Heart left ventricle (tissue), 7 donors: Measurements from ENCODE around the genes LTN1, KRTAP15-1 and KRTAP20-3.

GRCh38 chr21:27423011-27423535, 456.2 kb upstream of the ADAMTS5 start:
- PRO-cap, 6 experiments, result peak in 1 of 6 experiments; most common plus-strand start chr21:27423345 (in 1); most common minus-strand start chr21:27423212 (in 1)
- RAMPAGE, long total RNA, 2 experiments, result no peak in any of the 2 experiments
- RRBS, result no CpG with 5 or more reads among the region's 4 CpGs

DNA sequence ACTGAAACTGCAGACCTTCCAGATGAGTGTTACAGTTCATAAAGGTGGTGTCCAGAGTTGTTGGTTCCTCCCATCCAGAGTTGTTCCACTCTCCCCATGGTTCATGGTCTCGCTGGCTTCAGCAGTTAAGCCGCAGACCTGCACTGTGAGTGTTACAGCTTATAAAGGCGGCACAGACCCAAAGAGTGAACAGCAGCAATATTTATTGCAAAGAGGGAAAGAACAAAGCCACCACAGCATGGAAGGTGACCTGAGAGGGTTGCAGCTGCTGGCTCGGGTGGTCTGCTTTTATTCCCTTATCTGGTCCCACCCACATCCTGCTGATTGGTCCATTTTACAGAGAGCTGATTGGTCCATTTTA, 917.8 kb upstream of the ADAMTS5 start:
- PRO-cap, 6 experiments, result no peak in any of the 6 experiments
- RAMPAGE, long total RNA, 2 experiments, result no peak in any of the 2 experiments
- RRBS, result no CpG with 5 or more reads among the region's 4 CpGs

DNA sequence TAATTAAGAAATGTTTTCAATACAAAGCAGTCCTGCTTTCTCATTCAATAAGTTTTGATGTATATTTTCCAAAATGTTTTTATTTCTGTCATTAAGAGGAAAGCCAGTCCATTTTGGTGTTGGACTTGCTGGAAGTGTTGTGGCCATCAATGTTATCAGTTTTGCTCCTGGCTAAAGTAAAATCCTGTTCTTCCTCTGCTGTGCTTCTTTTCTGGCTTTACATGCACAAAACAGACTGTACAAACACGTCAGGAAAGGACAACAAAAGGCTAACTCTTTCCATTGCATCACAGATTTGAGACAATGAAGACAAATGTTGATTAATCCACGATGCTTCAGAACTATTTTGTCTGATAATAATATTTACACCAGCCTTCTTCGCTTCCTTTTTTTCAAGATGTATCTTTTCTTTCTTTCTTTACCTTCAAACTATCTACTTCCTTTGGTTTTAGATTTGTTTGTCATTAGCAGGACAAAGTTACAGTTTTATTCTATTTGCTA, 627.8 kb downstream of the N6AMT1 start:
- PRO-cap, 6 experiments, result no peak in any of the 6 experiments
- RAMPAGE, long total RNA, 2 experiments, result no peak in any of the 2 experiments
- RRBS, result no CpG with 5 or more reads among the region's 3 CpGs

DNA sequence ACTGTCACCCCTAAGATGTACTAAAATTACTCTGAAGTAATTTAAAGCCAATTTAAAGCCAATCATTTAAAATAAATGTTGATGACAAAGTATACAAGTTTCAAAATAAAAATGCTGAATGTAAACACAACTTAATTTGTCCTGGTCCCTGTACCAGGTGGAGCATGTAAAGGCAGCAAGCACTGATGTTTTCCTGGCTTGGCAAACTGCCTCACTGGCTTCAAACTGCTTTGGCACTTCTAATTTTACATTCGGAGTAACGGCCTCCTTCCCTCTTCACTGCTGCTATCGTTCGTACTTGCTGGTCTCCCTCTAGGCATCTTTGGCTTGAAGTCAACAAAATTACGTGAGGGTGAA, 180.5 kb downstream of the N6AMT1 start:
- PRO-cap, 6 experiments, result peak in 1 of 6 experiments; most common minus-strand start position 216 of the sequence (in 1)
- RAMPAGE, long total RNA, 2 experiments, result no peak in any of the 2 experiments
- RRBS, result no CpG with 5 or more reads among the region's 5 CpGs

- PRO-cap, 6 experiments, result no peak in any of the 6 experiments
- RAMPAGE, long total RNA, 2 experiments, result no peak in any of the 2 experiments
- RRBS, result no CpG with 5 or more reads among the region's 4 CpGs
Measured at GRCh38 chr21:28865809-28866284, 19.3 kb downstream of the N6AMT1 start.

GRCh38 chr21:28992519-28993298, at the start of gene LTN1:
Gene LTN1, minus strand, starts transcription at chr21:28992877.
- PRO-cap, 6 experiments, result peak in 6 of 6 experiments; most common plus-strand start chr21:28993103 (in 6); most common minus-strand start chr21:28992847 (in 4)
- RAMPAGE, long total RNA, 2 experiments, result start-site peak on the minus strand in 2 of 2 experiments, at chr21:28992820-28992880 at its widest, 540 to 694 reads per replicate
- RRBS, result 2% methylated on average over 16 of the region's 43 CpGs

GRCh38 chr21:29076646-29076866, 3.1 kb upstream of the CCT8 start:
- PRO-cap, 6 experiments, result peak in 5 of 6 experiments; most common minus-strand start chr21:29076808 (in 3)
- RAMPAGE, long total RNA, 2 experiments, result no peak in any of the 2 experiments
- RRBS, result no CpG with 5 or more reads among the region's 3 CpGs

DNA sequence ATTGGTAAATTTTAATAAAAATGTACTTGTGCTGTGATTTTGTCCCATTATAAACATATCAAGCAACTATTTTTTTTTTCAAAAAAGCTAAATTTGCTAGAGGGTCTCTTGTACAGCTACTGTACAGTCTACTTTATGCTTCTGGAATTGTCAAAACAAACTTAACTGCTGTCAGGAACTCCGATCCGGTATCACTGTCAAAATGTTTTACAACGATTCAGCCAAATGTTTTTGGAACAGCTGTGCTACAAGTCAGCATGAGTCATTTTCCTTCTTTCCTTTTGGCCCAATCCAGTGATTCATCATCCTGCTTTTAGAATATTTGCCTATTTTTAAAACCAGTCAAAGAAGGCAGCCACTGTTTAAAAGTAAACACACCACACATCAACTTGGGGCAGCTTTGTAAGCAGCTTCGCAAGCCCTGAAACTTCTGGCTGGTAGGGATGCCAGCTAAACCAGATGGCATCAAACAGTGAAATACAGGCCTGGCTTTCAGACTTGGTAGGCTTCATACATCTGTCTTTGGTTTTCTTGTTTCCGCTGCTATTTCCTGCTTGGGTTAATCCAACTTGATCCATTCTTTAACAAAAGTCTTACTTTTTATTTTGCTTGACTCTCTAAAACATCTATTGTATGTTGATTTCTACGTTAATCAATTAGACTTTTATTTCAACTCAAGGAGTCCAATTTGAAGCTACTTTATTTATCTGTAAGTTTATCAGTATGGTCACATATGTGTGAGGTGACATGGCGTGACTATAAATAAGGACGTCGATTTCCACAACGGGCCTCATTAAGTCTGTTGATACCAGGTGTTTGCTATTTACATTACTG, 15.0 kb downstream of the MAP3K7CL start:
- PRO-cap, 6 experiments, result peak in 2 of 6 experiments; most common plus-strand start position 329 of the sequence (in 1); most common minus-strand start position 204 of the sequence (in 2)
- RAMPAGE, long total RNA, 2 experiments, result start-site peak on the plus strand in 1 of 2 experiments, centred at position 382 of the sequence, 55 reads per replicate
- RRBS, result no CpG with 5 or more reads among the region's 10 CpGs

DNA sequence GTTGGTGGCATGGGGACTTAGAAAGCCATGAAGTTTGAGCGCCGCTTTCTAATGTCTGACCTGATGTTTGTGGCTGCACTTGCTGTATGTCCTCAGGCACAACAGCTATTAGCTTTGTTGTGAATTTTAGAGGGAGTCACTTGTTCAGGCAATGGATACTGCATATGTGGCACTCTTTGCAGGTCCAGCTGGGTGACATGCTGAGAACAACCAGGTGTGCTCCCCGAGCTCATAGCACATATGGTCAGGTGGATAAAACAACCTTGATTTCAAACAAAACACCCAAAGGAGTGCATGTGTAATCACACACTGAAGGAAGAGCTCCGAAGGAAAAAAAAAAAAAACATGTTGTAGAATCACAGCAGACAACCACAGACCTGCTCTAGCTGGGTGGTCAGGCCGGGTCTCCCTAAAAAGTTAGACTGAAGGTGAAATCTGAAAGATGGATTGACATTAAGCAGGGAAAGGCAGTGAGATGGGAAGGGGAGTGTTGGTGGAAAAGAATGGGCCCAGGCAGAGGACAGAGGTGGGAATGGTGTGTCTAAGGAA, 178.7 kb downstream of the BACH1 start:
- PRO-cap, 6 experiments, result no peak in any of the 6 experiments
- RAMPAGE, long total RNA, 2 experiments, result no peak in any of the 2 experiments
- RRBS, result no CpG with 5 or more reads among the region's 5 CpGs

DNA sequence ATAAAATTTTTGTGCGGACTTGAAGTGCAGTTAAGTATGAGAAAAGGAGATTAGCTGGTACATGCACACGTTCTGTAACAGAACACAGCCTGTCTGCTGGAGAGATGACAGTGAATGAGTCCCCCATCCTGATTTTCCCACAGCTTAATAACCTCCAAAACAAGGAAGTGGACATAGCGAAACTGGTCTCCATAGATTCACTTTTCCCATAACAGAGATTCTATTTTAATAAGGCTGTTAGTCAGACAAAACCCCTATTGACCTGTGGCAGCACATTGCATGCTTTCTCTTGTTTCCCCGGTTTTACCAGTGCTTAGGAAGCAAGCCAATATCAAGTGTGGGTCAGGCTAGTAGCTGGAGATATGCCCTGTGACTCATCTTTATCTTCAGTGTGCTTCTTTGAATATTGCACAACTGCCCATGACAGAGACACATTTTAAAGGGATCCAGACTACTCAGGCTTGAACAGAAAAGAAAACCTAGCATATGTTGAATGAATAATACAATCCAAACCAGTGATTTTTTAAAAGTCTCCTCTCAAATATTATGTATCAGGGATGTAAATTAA, 11.8 kb upstream of the CLDN8 start:
- PRO-cap, 6 experiments, result no peak in any of the 6 experiments
- RAMPAGE, long total RNA, 2 experiments, result no peak in any of the 2 experiments
- RRBS, result no CpG with 5 or more reads among the region's 4 CpGs

GRCh38 chr21:30440017-30440546, at the start of gene KRTAP15-1:
Gene KRTAP15-1, plus strand, starts transcription at chr21:30440275.
- PRO-cap, 6 experiments, result no peak in any of the 6 experiments
- RAMPAGE, long total RNA, 2 experiments, result no peak in any of the 2 experiments
- RRBS, result no CpG with 5 or more reads among the region's 2 CpGs

DNA sequence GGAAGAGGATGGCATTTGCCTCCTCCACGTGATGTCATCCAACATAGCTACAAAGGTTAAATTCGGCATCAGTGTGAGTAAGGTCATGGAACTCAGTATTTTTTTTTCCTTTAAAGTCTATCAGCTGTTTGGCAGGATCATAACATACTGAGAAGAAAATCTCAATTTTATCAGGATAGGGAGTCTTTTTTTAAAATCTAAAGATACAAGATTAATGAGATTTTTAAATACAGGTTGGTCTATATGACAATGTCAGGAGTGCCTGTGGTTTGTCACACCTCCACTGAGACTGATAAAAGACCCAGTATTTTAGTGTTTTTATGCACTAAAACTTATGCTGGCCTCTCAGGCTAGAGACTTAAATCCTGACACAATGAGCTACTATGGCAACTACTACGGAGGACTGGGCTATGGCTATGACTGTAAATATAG, at the start of gene KRTAP20-3:
KRTAP20-3 (plus strand) TSS at position 349 of the 432 bp plus-strand sequence.
- PRO-cap, 6 experiments, result no peak in any of the 6 experiments
- RAMPAGE, long total RNA, 2 experiments, result no peak in any of the 2 experiments
- RRBS, result no CpG with 5 or more reads among the region's 3 CpGs

- PRO-cap, 6 experiments, result peak in 6 of 6 experiments; most common plus-strand start chr21:30987215 (in 6); most common minus-strand start chr21:30987052 (in 1)
- RAMPAGE, long total RNA, 2 experiments, result no peak in any of the 2 experiments
- RRBS, result no CpG with 5 or more reads among the region's 2 CpGs
Measured at GRCh38 chr21:30986976-30987344, 51.3 kb downstream of the KRTAP19-8 start.

- PRO-cap, 6 experiments, result no peak in any of the 6 experiments
- RAMPAGE, long total RNA, 2 experiments, result no peak in any of the 2 experiments
- RRBS, result no CpG with 5 or more reads among the region's 5 CpGs
Measured at GRCh38 chr21:31410736-31411188, 66.7 kb upstream of the TIAM1 start.

DNA sequence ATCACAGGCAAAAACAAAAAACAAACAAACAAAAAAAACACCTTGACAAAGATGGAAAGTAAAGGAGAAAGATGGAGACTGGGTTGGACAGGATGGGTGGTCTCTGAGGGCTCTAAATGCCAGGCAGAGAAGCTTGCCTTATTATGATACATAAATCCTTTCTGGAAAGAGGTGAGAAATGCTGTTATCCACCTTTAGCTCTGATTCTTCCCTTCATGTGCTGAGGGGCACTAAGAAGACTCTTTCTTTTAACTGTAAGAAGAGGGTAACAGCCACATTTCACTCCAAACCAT, 82.5 kb upstream of the SOD1 start:
- PRO-cap, 6 experiments, result no peak in any of the 6 experiments
- RAMPAGE, long total RNA, 2 experiments, result no peak in any of the 2 experiments

GRCh38 chr21:31583775-31584432, 75.6 kb upstream of the SOD1 start:
- PRO-cap, 6 experiments, result no peak in any of the 6 experiments
- RAMPAGE, long total RNA, 2 experiments, result no peak in any of the 2 experiments
- RRBS, result no CpG with 5 or more reads among the region's 11 CpGs

GRCh38 chr21:31660676-31661207, 1.2 kb downstream of the SOD1 start:
- PRO-cap, 6 experiments, result peak in 1 of 6 experiments; most common minus-strand start chr21:31660780 (in 1)
- RAMPAGE, long total RNA, 2 experiments, result no peak in any of the 2 experiments
- RRBS, result no CpG with 5 or more reads among the region's 11 CpGs

GRCh38 chr21:31668474-31668939, 9.0 kb downstream of the SOD1 start:
- PRO-cap, 6 experiments, result no peak in any of the 6 experiments
- RAMPAGE, long total RNA, 2 experiments, result no peak in any of the 2 experiments
- RRBS, result no CpG with 5 or more reads among the region's 3 CpGs

DNA sequence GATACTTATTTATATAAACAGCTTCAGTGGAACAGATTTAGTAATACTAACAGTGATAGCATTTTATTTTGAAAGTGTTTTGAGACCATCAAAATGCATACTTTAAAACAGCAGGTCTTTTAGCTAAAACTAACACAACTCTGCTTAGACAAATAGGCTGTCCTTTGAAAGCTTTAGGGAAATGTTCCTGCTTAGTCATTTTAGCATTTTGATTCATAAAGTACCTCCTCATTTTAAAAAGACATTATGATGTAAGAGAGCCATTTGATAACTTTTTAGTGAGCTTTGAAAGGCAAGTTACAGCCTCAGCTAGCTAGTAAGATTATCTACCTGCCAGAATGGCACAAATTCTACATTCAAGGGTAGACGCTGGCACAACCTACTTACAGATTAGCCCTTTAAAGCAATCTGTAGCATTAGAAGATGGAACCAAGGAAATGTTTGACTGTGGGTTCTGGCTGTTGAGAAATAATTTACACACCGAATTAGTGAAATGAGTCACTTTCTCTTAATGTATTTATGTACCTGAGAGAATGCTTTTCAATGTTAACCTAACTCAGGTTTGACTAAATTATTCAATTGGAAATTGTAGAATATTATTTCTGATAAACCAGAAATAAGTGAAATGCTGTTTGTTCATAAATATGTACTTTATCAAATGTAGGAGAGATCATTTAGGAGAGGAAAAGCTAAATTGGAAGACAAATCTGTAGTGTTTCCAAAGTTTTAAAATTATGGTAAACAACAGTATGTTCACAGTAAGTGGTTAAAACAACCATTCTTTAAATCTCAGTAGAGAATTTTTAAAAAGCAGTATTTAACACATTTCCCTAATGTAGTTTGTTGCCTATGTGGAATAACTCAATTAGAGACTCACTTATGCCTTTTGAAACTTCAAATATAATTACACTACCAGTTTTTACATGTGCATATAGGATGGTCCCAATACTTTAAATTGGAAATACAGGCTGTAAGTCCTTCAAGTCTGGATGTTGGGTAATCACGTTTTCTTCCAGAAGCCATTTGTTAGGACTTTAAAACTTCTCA, 9.8 kb downstream of the SOD1 start:
- PRO-cap, 6 experiments, result no peak in any of the 6 experiments
- RAMPAGE, long total RNA, 2 experiments, result no peak in any of the 2 experiments
- RRBS, result no CpG with 5 or more reads among the region's 3 CpGs

GRCh38 chr21:31888989-31889488, 16.2 kb downstream of the HUNK start:
- PRO-cap, 6 experiments, result no peak in any of the 6 experiments
- RAMPAGE, long total RNA, 2 experiments, result no peak in any of the 2 experiments
- RRBS, result no CpG with 5 or more reads among the region's 7 CpGs